Skin of body (tissue), 2 donors: ENCODE measurements around the genes NTS and DUSP6.

DNA sequence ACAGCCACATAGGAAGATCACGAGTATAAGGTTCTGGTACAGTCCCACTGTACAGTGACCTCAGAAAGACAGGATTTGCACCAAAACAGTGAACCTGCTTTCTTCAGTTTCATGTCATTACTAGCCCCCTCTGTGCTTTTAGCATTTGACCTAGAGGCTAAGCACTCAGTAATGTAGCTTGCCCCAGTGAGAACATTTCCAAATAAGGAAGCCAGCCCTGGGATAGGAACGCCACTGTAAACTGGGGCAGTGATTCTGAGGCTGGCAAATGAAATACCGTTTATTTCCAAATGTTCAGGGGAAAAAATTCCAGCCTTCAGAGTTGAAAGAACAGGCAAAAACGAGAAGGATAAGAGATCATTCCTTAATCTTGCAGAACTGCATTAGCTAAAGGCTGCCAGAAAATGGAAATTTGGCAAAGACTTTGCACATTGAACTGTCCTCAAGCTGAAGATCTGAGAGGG, 41.8 kb upstream of the PPFIA2 start:
- RAMPAGE, long total RNA, result no peak

DNA sequence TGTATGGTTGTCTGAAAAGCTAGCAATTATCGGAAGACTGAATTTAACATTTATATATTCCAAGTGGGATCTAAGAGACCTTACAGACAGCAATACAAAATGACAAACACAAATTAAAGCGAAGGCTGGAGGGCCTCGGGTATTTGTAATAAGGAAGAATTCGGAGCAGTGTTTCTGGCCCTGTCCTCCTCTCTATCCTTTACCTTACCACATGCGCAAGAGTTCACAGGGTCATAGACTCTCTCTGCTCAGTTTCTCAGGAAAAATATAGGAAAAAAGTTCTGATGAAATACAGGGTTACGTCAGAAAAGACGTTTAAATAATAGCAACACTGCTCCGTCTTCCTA, 504 bp downstream of the CCDC59 start:
- RAMPAGE, long total RNA, result no peak

GRCh38 chr12:82678111-82678484, 8.6 kb upstream of the TMTC2 start:
- RAMPAGE, long total RNA, result no peak

DNA sequence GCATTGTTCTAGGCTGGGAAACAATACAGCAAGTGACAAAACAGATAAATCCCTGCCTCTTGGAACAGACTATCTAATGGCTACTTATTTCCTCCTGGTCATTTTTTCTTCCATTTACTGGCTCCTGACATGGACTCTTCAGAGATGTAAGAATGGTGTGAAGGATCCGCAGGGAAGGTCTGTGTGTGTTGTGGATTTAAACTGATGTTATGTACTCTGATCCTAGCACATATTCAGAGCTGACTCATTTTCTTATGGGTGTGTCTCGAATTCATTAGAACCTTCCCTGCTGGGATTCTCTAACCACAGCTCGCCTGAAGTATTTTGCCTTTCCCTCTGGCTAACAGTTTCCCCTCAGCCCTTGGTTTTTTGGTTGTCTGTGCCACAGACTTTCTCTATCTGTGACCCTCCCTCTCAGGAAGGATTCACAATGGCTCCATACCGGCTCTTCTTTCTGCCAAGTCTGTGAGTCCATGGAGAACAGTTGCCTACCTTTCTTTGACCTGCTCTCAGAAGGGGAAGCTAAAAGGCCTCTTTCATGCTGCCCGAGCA, 53.7 kb downstream of the TMTC2 start:
- RAMPAGE, long total RNA, result no peak

DNA sequence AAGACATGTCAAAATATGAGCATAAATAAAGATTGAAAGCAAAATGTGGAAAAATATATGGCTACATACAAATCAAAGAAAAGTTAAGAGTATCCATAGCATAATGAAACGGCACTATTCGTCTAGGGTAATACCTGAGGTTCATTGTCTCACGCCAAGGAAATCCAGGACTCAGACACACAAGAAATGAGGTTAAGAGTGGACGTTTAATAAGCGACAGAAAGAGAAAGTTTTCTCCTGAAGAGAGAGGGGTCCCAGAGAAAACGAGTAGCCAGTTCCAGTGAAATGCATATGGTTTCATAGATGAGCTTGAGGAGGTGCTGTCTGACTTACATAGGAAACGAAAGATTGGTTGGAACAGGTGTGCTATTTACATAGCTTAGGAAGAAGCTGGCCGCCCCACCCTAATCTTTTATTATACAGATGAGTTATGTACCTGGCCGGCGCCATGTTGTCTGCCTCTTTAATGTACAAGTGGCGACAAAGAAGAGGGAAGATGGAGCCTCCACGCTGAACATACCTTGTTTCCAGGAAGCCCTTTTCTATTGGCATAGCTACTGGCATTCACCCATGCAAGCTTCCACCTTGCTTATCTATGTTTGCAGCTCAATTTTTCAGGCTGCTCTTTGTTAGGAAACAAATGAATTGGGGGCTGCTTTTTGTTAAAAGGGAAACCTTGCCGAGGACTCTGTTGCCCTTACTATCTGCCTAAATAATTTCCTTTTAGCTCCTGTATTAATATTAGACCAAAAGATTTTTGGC, 222.9 kb downstream of the SLC6A15 start:
- RAMPAGE, long total RNA, result no peak

DNA sequence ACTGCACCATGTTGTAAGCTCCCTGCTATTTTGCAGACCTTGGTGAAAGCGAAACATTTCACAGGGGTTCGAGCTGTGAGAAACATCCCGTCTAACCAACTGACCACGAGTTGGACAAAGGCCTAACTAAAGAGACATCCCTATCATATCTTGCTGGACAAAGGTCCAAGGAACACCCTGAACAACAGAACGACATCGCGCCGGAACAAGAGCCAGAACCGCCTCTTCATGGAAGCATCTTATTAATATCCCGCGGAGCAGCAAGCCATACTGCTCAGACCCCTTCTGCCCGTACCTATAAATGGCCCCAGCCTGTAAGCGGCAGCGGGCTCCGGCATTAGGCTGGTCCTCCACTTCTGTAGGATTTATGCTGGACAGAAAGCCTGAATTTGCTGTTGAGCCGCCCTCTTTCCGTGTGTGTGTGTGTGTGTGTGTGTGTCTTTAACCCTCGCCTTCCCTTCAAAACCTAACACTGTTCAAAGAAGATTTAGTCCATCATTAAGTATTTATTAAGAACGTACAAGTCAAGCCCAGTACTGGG, 2.0 kb downstream of the SLC6A15 start:
- RAMPAGE, long total RNA, result no peak

GRCh38 chr12:84911057-84911602, 1.5 kb downstream of the SLC6A15 start:
- RAMPAGE, long total RNA, result no peak

- RAMPAGE, long total RNA, result start-site peak on the plus strand at chr12:84986831-84986845, 36 and 5 reads in 2 replicates
Observed at GRCh38 chr12:84986563-84987071, 49.5 kb downstream of the TSPAN19 start.

DNA sequence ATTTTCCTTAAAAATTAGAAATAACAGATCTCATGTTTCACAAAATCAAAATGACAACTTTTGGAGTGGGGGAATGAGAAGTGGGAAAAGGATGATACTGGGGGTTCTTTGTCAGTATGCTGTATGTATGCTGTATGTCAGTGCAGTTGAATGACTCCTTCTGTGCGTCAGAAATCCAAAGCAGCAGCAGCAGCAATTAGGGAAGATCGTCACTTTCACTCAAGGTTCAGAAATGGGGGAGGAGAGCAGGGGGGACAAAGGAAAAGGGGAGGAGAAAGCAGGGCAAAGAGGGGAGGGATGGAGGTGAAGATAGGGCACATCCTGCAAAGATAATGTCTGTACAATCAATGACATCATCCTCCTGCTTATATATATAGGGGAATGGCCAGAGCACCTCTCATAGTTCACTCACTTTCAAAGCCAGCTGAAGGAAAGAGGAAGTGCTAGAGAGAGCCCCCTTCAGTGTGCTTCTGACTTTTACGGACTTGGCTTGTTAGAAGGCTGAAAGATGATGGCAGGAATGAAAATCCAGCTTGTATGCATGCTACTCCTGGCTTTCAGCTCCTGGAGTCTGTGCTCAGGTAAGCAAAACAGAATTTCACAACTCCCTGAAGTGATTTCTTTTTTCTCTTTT, at the start of gene NTS:
NTS (plus strand) TSS at position 400 of the 634 bp plus-strand sequence.
- RAMPAGE, long total RNA, result start-site peak on the plus strand centred at position 398 of the sequence, 6 bp wide, 120 and 6 reads in 2 replicates; start-site peak on the plus strand centred at position 489 of the sequence, 69 bp wide, 70 and 8 reads in 2 replicates

DNA sequence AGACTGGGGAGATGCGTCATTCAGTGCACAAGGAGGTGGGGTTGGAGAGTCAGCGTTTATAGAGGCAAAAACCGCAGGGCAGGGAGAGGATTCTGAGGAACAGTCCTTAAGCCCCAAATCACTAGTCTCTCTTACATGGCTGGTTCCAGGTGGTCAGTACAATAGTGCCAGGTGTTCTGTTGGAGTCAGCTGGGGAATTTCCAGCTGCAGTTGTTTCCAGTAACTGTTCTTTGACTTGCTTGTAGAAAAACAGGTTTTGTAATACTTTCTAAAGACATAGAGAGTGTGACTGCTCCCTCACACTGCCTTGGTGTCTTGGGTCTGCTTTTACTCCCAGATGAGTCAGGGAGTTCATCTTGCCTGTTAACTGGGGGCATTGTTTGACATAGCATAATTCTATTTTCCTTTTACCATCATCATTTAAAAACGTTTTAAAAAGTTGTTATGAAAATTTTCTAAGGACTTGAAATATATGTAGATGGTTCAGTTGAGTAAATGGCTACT, 192.2 kb downstream of the TMTC3 start:
- RAMPAGE, long total RNA, result no peak

DNA sequence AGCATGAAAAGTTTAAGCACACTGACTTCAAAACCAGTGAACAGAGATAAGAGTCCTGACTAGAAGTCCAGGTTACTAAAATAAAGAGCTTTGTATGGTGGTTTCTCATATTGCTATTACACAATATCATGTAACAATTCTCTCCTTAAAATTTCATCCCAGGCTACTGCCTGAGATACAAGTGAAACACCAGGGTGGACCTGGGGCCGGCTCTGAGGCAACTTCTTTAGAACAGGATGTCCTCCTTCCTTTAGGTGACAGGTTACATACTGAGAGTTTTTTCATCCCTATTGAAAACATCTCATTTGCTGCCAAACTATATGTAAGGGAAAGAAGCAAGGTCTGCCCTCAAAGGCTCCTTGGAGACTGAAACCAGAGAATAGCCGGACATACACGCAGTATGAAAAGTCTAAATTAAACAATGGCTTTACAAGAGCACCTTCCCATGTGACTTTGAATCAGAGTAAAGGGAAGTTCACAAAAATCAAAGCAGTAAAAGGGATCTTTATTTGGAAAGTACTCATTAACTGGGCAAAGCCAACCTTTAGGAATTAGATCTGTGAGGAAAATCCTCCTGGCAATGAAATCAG, 139.9 kb downstream of the DUSP6 start:
- RAMPAGE, long total RNA, result no peak

DNA sequence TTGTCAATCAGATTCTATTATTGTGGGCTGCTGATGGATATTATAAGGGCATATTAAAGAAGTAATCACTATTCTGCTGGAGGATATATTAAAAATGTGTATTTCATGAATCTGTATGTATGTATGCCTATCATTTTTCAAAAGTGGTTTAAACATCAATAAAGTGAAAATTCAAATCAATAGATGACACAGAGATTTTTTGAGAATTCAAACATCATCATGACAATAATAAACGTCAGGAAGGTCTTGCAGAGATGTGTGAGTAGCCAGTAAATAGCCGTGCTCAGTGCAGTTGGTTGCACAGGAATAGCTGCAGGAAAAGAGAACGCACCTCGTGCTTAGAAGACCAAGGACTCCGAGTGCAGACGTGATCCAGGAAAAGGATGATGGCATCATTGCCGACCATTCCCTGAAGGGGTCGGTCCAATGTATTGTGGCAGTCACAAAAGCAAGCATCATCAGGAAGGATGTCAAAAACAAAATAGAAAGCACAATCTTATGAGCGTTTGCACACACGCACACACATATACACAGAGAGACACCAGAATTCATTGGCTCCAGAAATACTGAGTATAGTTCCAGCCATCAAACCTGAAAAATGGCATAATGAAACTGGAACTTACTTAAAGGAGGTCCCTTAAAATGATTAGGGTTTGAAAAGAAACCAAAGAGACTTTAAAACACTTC, 12.8 kb downstream of the DUSP6 start:
- RAMPAGE, long total RNA, result no peak

GRCh38 chr12:89352136-89352574, at the start of gene DUSP6:
Gene DUSP6 (minus strand): TSS chr12:89352501.
- RAMPAGE, long total RNA, result no peak

DNA sequence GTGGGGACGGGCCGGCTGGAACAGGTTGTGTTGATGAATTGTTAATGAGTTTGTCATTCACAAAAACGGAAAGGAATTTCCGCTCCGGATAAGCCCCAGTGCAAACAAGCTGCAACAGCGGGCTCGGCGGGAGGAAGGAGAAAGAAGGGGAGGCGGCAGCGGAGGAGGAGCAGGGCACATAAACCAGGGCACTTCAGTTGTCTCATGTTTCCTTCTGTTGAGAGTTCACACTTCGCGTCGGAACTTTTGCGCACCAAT, 203 bp upstream of the DUSP6 start:
- RAMPAGE, long total RNA, result no peak

- RAMPAGE, long total RNA, result no peak
Observed at GRCh38 chr12:89710544-89711021, 1.9 kb upstream of the ATP2B1 start.

DNA sequence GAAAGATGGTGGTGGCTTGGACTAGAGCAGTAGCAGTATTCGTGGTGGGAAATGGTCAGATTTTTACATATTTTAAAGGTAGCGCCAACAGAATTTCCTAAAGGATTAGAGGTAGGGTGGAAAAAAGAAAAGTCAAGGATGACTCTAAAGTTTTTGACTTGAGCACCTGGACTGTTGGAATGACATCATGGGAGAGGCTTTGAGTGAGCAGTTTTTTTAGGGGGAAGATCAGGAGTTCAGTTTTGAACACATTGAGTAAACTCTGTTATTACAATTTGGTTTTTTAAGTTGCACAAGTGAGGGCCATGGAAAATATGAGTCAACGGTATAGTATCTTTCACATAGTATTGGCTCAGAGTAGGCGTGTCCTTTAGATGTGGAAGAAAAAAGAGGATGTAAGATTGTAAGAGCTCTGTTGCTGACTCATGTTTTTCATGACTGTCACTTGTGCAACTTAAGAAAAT, 47.9 kb upstream of the ATP2B1 start:
- RAMPAGE, long total RNA, result no peak

DNA sequence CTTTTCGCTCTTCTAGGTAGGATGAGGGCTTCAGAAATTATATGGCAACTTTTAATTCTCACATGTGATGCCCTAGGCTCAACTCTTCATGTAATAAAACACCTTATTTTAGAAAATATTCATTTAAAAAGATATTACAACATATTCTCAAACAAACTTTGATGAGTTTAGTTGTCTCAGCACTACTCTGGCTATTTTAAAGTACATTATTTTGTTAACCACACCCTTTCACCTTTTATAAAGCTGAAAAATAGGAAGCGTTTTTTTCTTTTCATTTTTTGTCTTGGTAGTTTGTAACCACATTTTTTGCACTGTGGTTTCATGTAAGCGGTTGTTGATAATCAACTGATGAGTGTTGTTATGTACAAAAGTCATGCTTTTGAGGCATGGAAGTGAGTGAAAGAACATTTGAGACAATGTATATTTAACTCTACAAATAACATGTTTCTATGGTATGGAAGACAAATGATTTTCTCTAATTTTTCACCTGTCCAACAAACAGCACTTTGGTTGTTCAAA, 52.1 kb upstream of the ATP2B1 start:
- RAMPAGE, long total RNA, result no peak

GRCh38 chr12:89880760-89881039, 172.1 kb upstream of the ATP2B1 start:
- RAMPAGE, long total RNA, result no peak

DNA sequence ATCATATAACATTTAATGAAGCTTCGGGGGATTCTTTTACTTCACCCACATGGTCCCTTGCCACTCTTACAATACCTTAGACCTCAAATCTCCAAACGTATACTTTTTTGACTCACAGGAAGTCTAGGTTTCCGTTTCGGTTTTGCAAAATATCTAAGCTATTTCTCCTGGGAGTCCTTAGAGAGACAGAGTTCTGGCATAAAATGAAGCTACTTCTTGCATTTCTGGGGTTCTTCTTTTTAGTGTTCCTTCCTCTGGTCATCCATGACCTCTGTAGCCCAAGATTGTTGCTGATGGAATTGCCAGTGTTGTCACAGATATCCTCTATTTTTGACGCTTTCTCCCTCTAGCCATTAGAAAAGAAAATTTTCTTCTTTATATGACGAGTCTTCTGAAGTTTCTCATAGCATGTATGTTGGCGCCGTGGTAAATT, 590.6 kb upstream of the ATP2B1 start:
- RAMPAGE, long total RNA, result no peak

- RAMPAGE, long total RNA, result no peak
Observed at GRCh38 chr12:91180447-91180959, 2.1 kb downstream of the DCN start.